ENCODE results near the genes PCSK7 and CD3E.

GRCh38 chr11:117220974-117221686, 10.7 kb downstream of the PCSK7 start:
- CAGE, long polyA plus RNA: no peak
- RRBS: no CpG with 5 or more reads among the region's 8 CpGs

DNA sequence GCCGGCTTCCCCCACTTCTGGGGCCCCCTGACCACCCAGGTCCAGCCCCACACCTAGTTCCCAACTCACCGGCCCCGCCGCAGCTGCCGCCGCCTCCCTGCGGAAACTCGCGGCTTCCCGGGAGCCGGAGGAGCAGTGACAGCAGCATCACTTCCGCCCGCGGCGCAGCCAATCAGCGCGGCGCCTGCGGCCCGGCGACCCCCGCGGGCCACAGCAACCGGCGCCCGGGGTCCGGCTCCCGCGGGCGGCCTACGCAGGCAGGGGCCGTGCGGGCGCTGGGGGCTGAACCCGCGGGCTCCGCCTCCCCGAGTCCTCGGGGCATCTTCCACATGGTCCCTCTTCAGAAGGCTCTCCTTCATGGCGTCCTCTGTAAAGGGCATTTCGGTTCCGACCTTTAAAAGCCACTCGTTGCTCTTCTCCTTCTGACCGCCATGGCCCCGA, at the start of gene PCSK7:
Gene PCSK7, minus strand, starts transcription at position 116 of the 441 bp plus-strand sequence.
- CAGE, long polyA plus RNA: start-site peak on the minus strand centred at position 95 of the sequence, 33 bp wide, 133 and 55 reads in 2 replicates
- RRBS: 3% methylated on average over 20 of the region's 45 CpGs

DNA sequence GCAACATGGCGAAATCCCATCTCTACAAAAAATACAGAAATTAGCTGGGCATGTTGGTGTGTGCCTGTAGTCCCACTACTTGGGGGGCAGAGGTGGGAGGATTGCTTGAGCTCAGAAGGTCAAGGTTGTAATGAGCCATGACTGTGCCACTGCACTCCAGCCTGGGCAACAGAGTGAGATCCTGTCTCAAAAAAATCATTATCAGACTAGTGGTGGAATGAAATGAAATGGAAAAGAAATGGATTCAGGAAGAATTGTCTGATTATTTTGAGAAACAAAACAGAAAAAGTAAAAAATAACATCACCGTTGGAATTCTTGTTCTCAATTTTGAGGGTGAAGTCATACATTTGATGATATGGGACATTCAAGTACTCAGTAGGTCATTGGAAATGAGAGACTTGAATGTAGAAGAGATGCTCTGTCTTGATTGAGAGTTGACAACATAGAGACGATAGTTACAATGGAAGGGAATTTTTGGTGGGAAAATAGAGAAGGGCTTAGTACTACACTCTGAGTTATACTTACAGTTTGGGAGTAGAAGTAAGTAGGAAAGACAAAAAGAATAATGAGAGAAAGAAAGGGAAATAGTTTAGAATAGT, 24.8 kb downstream of the RNF214 start:
- CAGE, long polyA plus RNA: no peak
- RRBS: no CpG with 5 or more reads among the region's 3 CpGs

GRCh38 chr11:117286616-117287118, 29.4 kb downstream of the BACE1 start:
- CAGE, long polyA plus RNA: no peak
- RRBS: no CpG with 5 or more reads among the region's 3 CpGs

DNA sequence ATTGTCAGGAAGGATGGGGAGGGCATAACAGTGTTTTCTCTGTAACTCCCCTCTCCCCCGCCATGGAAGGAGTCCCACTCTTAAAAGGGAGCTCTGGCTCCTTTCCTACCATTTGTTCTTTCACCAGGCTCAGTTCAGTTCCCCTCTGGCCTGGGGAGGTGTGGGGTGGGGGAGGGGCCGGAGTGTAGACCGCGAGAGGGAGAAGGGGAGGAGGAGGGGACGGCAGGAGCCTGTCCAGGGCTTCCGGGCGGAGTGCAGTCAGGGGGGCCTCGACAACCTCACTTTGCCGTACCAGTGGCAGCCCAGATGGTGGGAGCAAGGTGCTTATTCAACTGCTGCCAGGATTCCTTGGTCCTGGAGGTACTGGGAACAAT, 1.3 kb downstream of the BACE1 start:
- CAGE, long polyA plus RNA: no peak
- RRBS: no CpG with 5 or more reads among the region's 9 CpGs

- CAGE, long polyA plus RNA: no peak
- RRBS: no CpG with 5 or more reads among the region's 12 CpGs
These were observed 751 bp downstream of the CEP164 start for GRCh38 chr11:117328409-117328801.

DNA sequence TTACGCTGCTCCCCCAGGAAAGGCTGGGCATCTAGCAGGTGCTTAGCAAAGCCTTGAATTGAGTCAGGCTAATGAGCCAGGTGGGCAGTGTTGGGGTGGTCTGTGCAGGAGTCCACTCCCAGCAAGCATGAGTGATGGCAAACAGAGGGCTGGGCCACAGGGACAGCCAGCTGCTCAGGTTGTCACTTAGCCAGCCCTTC, 149.9 kb downstream of the DSCAML1 start:
- CAGE, long polyA plus RNA: no peak
- RRBS: no CpG with 5 or more reads among the region's 1 CpG

- CAGE, long polyA plus RNA: no peak
- RRBS: 33% methylated on average over 3 of the region's 11 CpGs
These were observed 12.8 kb downstream of the IL10RA start for GRCh38 chr11:117998726-117999613.

DNA sequence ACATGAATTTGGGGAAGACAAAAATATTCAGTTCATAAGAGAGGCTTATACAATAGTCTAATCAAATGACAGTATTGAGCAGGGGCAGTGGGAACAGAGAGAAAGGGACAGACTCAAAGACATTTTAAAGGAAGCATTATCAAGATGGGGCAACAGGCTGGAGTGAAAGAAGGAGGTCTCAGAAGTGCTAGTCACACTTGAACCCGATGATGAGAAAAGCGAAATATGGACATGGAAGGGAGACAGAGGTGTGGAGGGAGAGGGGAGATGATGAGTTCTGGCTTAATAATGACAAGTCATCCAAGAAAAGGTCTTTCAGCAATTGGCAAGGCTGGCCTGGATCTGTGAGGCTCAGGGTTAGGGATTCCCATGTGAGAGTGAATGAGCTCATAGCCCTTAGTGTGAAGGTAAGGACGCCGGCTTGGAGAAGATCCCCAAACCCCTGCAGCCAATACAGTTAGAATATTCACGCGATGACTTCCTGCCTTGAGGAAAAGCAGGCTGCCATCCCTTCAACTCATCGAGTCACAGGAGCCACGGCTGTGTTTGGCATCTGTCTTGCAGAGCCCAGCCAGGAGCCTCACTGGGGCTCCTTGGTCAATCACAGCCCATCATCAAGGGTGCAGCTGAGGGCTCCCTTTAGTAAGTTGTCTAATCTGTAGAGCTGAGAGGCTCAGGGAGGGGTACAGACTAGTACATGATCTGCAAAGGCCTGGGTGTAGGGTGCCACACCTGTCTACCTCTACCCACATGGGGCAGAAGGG, 18.2 kb downstream of the IL10RA start:
- CAGE, long polyA plus RNA: no peak
- RRBS: no CpG with 5 or more reads among the region's 8 CpGs

- CAGE, long polyA plus RNA: no peak
- RRBS: no CpG with 5 or more reads among the region's 5 CpGs
These were observed 13.4 kb upstream of the SMIM35 start for GRCh38 chr11:118100198-118100594.

DNA sequence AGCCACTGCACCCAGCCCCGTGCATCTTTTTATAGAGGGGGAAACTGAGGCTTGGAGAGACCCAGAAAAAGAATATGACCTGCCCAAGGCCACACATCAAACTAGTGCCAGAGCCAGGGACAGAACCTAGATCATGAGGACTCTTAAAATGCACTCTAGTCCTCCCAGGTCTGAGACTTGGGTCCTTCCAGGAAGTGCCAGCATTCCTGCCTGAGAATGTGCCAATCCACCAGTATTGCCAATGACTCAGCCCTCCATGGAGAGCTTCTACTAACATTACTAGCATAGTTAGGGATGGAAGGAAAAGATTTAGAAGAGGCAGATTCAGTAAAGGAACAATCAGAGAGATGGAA, 20.0 kb upstream of the SMIM35 start:
- CAGE, long polyA plus RNA: no peak
- RRBS: no CpG with 5 or more reads among the region's 1 CpG

DNA sequence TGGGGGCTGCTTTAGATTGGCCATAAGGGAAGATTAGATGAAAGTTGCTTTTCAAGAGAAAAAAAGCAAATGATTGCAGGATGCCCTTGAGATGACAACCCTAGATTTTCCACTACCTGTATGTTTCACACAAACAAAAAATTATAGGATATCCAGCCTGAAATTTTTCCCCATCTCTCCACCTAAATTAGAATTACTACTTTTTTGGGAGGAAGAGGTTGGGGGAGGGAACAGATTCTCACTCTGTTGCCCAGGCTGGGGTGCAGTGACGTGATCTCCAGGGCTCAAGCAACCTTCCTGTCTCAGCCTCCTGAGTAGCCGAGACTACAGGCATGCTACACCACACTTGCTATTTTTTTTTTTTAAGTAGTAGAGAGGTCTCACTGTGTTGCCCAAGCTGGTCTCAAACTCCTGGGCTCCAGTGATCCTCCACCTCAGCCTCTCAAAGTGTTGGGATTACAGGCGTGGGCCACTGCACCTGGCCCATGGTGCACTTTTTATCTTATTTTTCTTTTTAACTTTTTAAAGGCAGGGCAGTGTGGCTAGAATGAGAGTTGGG, 9.6 kb downstream of the JAML start:
- CAGE, long polyA plus RNA: no peak
- RRBS: no CpG with 5 or more reads among the region's 3 CpGs

DNA sequence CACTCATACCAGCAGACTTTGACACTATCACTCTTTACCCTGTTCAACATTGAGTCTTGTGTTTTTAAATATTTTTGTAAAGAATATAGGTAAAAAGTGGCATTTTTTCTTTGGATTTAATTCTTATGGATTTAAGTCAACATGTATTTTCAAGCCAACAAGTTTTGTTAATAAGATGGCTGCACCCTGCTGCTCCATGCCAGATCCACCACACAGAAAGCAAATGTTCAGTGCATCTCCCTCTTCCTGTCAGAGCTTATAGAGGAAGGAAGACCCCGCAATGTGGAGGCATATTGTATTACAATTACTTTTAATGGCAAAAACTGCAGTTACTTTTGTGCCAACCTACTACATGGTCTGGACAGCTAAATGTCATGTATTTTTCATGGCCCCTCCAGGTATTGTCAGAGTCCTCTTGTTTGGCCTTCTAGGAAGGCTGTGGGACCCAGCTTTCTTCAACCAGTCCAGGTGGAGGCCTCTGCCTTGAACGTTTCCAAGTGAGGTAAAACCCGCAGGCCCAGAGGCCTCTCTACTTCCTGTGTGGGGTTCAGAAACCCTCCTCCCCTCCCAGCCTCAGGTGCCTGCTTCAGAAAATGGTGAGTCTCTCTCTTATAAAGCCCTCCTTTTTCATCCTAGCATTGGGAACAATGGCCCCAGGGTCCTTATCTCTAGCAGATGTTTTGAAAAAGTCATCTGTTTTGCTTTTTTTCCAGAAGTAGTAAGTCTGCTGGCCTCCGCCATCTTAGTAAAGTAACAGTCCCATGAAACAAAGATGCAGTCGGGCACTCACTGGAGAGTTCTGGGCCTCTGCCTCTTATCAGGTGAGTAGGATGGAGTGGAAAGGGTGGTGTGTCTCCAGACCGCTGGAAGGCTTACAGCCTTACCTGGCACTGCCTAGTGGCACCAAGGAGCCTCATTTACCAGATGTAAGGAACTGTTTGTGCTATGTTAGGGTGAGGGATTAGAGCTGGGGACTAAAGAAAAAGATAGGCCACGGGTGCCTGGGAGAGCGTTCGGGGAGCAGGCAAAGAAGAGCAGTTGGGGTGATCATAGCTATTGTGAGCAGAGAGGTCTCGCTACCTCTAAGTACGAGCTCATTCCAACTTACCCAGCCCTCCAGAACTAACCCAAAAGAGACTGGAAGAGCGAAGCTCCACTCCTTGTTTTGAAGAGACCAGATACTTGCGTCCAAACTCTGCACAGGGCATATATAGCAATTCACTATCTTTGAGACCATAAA, at the start of gene CD3E:
Gene CD3E, plus strand, starts transcription at position 550 of the 1,240 bp plus-strand sequence.
- CAGE, long polyA plus RNA: no peak
- RRBS: no CpG with 5 or more reads among the region's 13 CpGs

DNA sequence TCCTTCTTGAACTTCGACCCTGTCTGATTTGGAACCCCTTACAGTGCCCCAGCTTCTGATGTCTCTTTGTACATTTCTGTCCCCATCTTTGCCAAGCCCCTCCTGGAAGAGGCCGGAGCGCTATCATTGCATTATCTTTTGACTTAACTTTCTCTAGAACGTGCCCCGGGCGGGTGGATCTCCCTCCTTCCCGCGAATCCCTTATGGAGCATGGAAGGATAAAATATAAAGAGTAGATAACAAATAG, 339 bp downstream of the UBE4A start:
- CAGE, long polyA plus RNA: no peak
- RRBS: no CpG with 5 or more reads among the region's 8 CpGs

GRCh38 chr11:118366309-118366893, 7.0 kb downstream of the UBE4A start:
- CAGE, long polyA plus RNA: no peak
- RRBS: no CpG with 5 or more reads among the region's 6 CpGs

- CAGE, long polyA plus RNA: no peak
- RRBS: no CpG with 5 or more reads among the region's 7 CpGs
These were observed 4.9 kb upstream of the PHLDB1 start for GRCh38 chr11:118602246-118603186.

- CAGE, long polyA plus RNA: no peak
- RRBS: 46% methylated on average over 12 of the region's 64 CpGs
These were observed 2.6 kb downstream of the PHLDB1 start for GRCh38 chr11:118609782-118610643.

DNA sequence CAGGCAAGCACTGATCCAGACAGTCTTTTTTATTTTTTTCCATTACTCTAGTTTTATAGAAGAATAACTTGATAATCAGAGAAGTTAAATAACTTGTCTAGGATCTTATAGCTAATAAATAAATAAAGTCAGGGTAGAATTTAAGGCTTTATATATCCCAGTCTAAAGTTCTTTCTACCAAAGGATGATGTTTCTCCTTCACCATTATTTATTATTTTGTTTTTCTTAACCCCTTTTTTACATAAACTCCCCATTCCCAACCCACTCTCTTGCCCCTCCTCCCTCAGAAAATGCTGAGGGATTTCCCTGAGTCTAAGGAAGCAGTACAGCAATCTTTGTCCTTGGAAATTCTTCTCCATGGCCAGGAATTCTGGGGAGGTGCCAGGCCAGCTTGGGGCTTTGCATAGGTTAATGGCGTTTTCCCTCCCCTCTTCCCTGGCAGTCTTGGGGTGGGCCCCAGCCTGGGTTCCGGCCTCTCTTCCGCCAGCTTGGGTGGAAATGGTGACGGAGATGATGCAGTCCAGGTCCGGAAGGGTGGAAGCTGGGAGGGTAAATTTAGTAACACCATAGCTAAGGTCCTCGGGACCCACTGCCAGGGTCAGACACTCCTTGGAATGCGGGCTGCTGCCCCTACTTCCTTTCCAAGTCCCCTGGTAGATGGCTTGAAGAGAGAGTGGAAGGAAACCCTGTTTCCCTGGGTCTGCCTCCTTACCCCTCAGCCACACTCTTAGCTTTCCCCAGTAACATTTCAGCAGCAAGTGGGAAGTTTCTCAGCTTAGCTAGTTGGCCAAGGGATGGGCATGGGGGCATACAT, 4.9 kb downstream of the PHLDB1 start:
- CAGE, long polyA plus RNA: no peak
- RRBS: 19% methylated on average over 4 of the region's 7 CpGs

- CAGE, long polyA plus RNA: no peak
- RRBS: no CpG with 5 or more reads among the region's 6 CpGs
These were observed 22.3 kb downstream of the PHLDB1 start for GRCh38 chr11:118629556-118630216.

- CAGE, long polyA plus RNA: no peak
- RRBS: no CpG with 5 or more reads among the region's 5 CpGs
These were observed 27.0 kb downstream of the TREH start for GRCh38 chr11:118652369-118653015.